REH cell (cell line): ENCODE results near the genes CCDC74B and TUBA3E.

DNA sequence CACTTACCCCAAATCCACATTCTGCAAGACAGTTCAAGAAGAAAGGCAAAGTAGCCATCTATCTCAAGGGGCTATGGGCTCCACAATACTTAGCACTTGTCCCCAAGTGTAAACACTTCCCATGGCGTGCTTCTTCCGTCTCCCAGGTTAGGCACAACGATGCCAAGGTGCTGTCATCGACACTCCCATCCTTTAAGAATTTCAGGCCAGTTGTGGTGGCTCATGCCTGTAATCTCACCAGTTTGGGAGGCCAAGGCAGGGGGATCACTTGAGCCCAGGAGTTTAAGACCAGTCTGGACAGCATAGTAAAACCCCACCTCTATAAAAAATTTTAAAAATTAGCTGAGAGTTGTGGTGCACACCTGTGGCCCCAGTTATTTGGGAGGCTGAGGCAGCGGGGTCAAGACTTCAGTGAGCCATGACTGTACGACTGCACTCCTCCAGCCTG, 10.8 kb downstream of the POLR2D start:
- PRO-cap = no peak

GRCh38 chr2:127872572-127873282, 13.0 kb downstream of the AMMECR1L start:
- PRO-cap = no peak

GRCh38 chr2:128026596-128027439, 1.0 kb downstream of the SAP130 start:
- PRO-cap = bidirectional peak, plus-strand start at chr2:128027538, minus-strand start at chr2:128027306

DNA sequence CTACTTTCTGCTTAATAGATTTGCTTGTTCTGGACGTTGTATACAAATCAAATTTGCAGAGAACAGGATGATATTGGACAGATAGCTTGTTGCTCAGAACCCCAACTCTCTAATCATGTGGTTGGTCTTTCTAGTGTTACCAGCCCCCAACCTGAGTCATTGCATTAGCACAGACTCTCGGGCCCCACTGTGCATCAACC, 55.7 kb downstream of the UGGT1 start:
- PRO-cap = no peak

- PRO-cap = no peak
Measured at GRCh38 chr2:128280111-128280919, 38.4 kb downstream of the HS6ST1 start.

- PRO-cap = no peak
Measured at GRCh38 chr2:128306014-128306754, 12.5 kb downstream of the HS6ST1 start.

DNA sequence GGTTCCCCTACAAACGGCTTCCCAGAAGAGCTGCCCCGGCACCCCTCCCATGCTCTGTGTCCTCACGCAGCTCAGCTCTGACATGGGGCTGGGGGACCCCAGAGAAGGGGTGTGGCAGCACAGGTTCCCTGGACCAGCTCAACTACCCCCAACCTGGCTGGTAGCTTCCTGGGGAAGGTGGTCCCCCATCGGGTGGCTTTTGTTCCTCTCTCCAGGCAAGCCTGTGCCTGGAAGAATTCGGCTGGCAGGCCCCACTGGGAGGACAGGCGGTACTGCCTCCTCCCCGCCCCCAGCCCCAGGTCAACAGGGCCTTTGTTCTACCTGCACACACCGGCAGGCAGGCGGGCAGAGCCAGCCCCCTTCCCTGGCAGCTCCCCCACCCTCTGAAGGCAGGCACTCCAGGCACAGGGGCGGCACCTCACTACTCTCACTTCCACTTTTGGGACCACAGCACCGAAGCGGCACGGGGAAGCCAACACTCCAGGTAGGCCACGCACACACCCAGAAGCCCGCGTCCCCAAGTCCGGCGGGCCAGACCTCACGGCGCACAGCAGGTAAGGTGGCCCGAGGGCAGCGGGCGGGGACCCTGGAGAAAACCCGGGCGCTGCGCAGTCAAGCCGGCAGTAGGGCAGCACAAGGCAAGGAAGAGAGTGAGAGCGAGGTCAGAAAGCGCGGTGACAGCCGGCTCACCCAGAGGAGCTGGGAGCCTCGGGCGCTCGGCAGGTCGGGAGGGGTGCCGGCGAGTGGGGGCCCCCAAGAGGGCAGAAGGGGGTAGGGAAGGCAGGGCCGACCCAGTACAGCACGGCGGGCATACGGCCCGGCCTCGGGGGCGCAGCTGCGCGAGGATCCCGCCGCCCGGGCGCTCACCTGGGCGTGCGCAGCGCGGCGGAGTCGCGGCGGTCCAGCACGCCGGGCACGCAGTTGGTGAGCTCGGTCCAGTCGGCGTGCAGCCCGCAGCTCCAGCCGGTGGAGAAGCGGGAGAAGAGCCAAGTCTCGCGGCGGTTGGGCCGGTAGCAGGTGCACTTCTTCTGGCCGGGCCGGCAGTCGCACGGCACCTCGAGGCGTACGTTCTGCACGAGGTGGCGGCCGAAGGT, 1.2 kb downstream of the HS6ST1 start:
- PRO-cap = unidirectional peak, plus-strand start at position 620 of the sequence; unidirectional peak, plus-strand start at position 794 of the sequence

DNA sequence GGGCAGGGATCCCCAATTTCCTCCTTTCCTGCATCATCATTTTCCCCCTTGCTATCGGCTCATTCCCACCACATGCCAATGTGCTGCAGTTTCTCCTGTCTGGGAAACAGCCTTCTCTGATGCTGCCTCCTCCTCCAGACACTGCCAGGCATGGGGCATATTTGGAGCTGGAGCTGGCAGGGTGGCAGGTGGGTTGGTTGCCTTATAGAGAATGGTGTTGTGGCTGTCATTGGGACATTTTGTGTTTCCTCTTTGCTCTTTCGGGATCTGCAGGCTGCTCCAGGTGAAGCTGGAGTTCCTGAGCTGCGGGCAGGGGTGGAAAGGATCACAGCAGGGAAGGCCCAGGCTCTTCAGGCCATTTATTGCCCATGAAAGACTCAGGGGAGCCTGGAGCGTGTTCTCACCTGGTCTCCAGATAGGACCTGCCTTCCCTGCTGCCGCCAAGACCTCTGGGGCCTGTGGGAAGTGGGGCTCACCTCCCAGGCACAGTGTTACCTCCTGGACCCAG, 192.4 kb upstream of the HS6ST1 start:
- PRO-cap = no peak

GRCh38 chr2:128607864-128608372, 289.2 kb upstream of the HS6ST1 start:
- PRO-cap = no peak

- PRO-cap = no peak
Measured at GRCh38 chr2:129069862-129070543, 751.3 kb upstream of the HS6ST1 start.

GRCh38 chr2:129607101-129607488, 372.4 kb upstream of the RAB6C start:
- PRO-cap = no peak

- PRO-cap = unidirectional peak, minus-strand start at chr2:130145292
Measured at GRCh38 chr2:130144618-130145539, at the start of gene CCDC74B. CCDC74B (minus strand) TSS chr2:130145112.

- PRO-cap = no peak
Measured at GRCh38 chr2:130198215-130198883, at the start of gene TUBA3E. TUBA3E (minus strand) TSS chr2:130198439.

- PRO-cap = no peak
Measured at GRCh38 chr2:130388383-130388960, 32.6 kb downstream of the PTPN18 start.

- PRO-cap = no peak
Measured at GRCh38 chr2:131127774-131128830, 23.0 kb downstream of the PLEKHB2 start.

GRCh38 chr2:131479077-131479567, 3.2 kb downstream of the TUBA3D start:
- PRO-cap = no peak

GRCh38 chr2:131484939-131485425, 7.2 kb downstream of the MZT2A start:
- PRO-cap = no peak

- PRO-cap = no peak
Measured at GRCh38 chr2:131491422-131491625, 873 bp downstream of the MZT2A start.

- PRO-cap = no peak
Measured at GRCh38 chr2:131544919-131545368, 17.3 kb downstream of the CCDC74A start.

DNA sequence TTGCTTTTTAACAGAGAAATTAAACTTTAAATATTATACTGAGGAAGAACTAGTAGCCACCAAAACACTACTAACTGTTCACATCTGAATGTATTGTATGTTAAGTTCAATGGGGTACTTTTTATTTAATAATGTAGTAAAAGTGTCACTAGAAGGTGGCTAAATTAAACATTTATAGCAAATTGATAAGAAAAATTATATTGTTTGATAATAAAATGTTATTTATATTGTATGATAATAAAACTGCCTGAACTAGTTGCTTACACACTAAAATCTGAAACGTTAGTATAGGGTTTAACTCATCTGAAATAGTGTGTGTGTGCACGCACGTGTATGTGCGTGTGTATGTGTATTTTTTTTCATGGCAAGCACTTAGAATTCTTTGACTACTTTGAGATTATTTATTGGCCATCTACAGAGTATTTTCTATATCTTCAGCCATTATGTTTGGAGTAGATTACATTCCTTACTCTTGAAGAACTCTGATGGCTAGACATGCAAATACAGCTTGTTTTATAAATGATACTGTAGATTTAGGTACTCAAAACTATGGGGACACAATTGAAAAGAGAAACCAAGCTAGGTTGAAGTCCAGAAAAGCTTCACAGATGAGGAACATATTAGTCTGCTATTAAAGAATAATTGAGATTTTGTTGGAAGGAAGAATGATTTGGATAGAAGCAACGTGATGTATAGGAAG, 198.0 kb downstream of the CCDC74A start:
- PRO-cap = no peak